ENCODE measurements around a stretch of chr12.

GRCh38 chr12:123107430-123107769, 43.5 kb downstream of the PITPNM2 start:
- PRO-cap = no peak
CAGE:
- cytosol, long polyA plus RNA = no peak
- long polyA plus RNA = no peak
- nucleus, long polyA plus RNA = no peak

GRCh38 chr12:123119874-123120406, 30.9 kb downstream of the PITPNM2 start:
- PRO-cap = no peak
CAGE:
- cytosol, long polyA plus RNA = no peak
- long polyA plus RNA = no peak
- nucleus, long polyA plus RNA = no peak

DNA sequence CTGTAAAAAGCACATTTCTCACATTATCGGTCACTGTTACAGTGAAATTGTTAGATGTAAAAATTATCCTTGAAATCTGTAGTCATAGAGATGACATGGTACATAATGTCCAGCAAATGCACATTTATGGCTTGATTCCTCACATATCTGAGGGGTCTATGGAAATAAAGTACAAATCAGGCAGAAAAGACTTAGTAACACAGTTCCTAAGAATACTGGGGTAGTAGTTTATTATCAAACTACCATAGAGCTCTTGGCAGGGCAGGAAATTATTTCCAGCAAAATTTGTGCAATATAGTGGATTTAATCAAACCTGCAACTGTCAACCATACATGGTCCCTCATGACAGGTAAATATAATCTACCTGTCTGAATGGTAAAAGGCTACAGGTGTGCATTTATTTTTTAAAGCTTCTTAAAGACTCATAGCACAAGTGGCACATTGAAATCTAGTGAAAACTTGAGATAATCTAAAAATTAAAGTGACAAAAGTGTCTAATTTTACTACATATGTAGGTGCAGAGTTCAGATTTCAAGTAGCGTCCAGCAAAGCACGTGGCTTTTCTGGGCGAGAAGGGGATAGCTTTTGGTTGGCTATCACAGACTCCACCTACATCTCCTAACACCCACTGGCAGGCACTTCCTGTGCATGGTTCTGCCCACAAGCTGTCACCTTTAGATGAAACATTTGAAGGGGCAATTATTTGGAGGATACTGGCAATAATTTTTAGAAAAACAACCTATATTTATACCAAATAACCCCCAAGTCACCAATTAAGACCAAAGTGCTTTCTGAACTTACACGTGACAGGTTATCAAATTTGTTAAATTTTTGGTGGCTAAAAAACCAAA, 1.8 kb upstream of the PITPNM2 start:
- PRO-cap = no peak
CAGE:
- cytosol, long polyA plus RNA = no peak
- long polyA plus RNA = no peak
- nucleus, long polyA plus RNA = no peak

GRCh38 chr12:123291896-123292517, 20.4 kb upstream of the CDK2AP1 start:
- PRO-cap = no peak
CAGE:
- cytosol, long polyA plus RNA = no peak
- long polyA plus RNA = no peak
- nucleus, long polyA plus RNA = no peak

DNA sequence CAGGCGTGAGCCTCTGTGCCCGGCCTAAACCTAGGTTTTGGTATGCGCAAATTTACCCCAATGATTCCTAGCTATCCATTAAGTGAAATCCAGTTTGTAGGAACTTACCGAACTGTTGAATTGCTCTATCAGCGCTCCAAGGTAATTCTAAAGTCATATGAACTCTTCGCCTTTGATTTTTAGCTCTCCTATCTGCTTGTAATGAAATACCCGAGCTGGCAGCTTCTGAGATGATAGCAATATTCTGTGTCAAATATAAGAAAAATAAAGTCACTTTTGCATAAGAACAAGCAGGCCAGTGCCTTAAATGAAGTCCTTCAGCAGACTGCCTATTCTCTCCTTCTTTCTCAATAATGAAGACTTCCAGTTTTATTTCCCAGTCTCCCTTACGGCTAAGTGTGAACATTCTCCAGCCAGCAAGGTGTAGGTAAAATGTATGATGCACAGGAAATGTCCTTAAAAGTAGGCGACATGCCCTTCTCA, 45.5 kb upstream of the CDK2AP1 start:
- PRO-cap = no peak
CAGE:
- cytosol, long polyA plus RNA = no peak
- long polyA plus RNA = no peak
- nucleus, long polyA plus RNA = no peak

DNA sequence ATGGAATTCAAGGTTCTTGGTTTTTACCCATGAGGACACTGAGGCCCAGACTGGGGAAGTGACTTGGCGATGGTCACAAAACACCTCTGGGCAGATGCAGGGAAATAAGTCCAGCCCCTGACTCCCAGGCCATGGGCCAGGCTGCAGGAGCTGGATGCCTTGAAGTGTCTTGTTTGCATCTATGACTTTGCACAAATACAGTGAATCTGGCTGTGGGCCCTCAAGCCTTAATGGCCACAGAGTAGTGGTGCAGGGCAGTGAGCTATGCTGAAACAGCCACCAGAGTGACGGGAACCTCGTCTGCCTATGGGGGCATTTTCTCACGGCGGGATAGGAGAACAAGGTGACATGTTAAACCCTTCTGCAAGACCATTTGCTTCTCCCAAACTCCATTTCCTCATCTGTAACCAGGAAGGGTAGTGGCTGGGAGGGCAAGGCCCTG, 3.9 kb downstream of the KMT5A start:
- PRO-cap = no peak
CAGE:
- cytosol, long polyA plus RNA = no peak
- long polyA plus RNA = no peak
- nucleus, long polyA plus RNA = no peak

GRCh38 chr12:123395948-123396669, 12.2 kb downstream of the KMT5A start:
- PRO-cap = no peak
CAGE:
- cytosol, long polyA plus RNA = no peak
- long polyA plus RNA = no peak
- nucleus, long polyA plus RNA = no peak

- PRO-cap = no peak
CAGE:
- cytosol, long polyA plus RNA = no peak
- long polyA plus RNA = no peak
- nucleus, long polyA plus RNA = no peak
Observed at GRCh38 chr12:123420612-123421152, 15.8 kb downstream of the RILPL2 start.

DNA sequence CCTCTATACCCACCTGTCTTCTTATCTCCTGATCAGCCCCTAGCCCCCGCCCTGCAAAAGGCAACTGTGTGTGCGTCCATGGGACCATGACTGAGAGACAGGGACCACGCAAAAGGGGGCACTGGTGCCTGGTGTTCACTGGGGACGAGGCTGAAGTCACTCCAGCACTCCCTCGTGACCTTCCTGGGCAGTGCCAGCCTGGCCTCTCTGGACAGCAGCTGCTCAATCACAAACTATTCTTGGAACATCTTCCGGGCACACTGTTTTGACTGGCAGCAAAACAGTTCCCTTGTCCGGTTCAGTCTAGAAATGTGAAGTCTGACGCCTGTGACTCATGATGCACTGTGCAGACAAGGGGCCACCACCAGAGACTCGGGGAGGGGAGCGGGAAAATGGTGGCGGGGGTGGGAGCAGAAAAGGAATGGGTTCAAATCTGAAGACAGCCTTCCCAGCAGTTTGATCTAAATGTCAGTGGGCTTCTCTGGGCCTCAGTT, 20.8 kb downstream of the SNRNP35 start:
- PRO-cap = no peak
CAGE:
- cytosol, long polyA plus RNA = no peak
- long polyA plus RNA = no peak
- nucleus, long polyA plus RNA = no peak

GRCh38 chr12:123498192-123498888, 35.2 kb downstream of the RILPL1 start:
- PRO-cap = no peak
CAGE:
- cytosol, long polyA plus RNA = no peak
- long polyA plus RNA = no peak
- nucleus, long polyA plus RNA = no peak

DNA sequence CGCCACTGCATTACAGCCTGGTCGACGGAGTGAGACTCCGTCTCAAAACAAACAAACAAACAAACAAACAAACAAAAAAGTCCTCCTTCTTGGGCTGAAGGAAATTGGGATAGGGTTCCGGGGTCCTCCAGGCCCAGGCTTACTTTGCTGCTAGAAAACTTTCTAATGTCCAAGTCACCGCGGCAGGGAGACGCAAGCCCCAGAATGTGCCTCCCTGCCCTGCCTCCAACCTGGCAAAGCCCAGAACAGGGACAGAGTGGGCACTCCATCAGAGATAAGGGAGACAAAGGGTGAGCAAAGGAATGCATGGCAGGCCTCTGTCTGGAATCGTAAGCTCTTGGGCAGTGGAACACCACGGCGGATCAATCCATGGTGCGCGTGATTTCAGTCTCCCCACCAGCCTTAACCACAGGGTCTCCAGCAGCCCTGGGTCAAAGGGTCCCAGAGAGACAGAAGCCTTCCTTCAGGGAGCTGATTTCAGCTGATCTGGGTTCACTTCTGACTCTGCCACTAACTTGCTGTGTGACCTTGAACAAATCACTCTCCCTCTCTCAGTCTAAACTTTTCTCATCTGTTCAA, 12.9 kb downstream of the RILPL1 start:
- PRO-cap = no peak
CAGE:
- cytosol, long polyA plus RNA = no peak
- long polyA plus RNA = no peak
- nucleus, long polyA plus RNA = no peak

DNA sequence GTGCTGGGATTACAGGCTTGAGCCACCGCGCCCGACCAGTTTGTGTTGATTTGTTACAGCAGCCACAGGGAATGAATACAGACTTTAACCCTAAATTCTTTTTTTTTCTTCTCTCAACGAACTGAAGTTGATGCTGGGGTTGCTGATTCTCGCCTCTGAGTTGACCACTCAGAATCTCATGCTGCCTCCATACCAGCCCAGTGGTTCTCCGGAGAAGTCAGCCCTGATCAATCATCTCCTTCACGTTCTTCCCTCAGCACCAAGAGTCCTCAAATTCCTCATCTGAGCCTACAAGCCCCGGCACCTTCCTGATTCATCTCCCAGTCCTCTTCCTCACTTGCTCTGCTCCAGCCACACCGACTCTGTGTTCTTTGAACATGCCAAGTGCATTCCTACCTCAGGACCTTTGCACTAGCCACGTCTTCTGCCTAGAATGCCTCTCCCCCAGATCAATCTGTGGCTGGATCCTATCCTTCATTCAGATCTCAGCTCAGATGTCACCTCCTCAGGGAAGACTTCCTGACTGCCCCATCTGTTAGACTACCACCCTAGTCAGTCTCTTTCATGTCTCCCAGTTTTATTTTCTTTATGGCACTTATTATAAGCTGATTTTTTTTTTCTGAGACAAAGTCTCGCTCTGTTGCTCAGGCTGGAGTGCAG, 4.7 kb downstream of the RILPL1 start:
- PRO-cap = no peak
CAGE:
- cytosol, long polyA plus RNA = no peak
- long polyA plus RNA = no peak
- nucleus, long polyA plus RNA = no peak

GRCh38 chr12:123764777-123765049, 2.6 kb downstream of the DNAH10 start:
- PRO-cap = no peak
CAGE:
- cytosol, long polyA plus RNA = no peak
- long polyA plus RNA = no peak
- nucleus, long polyA plus RNA = no peak

- PRO-cap = no peak
CAGE:
- cytosol, long polyA plus RNA = no peak
- long polyA plus RNA = no peak
- nucleus, long polyA plus RNA = no peak
Observed at GRCh38 chr12:123823251-123823578, 61.1 kb downstream of the DNAH10 start.

GRCh38 chr12:123937026-123938054, 35.3 kb downstream of the CCDC92 start:
- PRO-cap = no peak
CAGE:
- cytosol, long polyA plus RNA = no peak
- long polyA plus RNA = no peak
- nucleus, long polyA plus RNA = no peak

GRCh38 chr12:123958349-123958870, 14.2 kb downstream of the CCDC92 start:
- PRO-cap = no peak
CAGE:
- cytosol, long polyA plus RNA = no peak
- long polyA plus RNA = no peak
- nucleus, long polyA plus RNA = no peak

GRCh38 chr12:123972157-123972480, 512 bp downstream of the CCDC92 start:
- PRO-cap = no peak
CAGE:
- cytosol, long polyA plus RNA = no peak
- long polyA plus RNA = no peak
- nucleus, long polyA plus RNA = no peak

GRCh38 chr12:124003998-124004197, 30.9 kb downstream of the ZNF664 start:
- PRO-cap = no peak
CAGE:
- cytosol, long polyA plus RNA = no peak
- long polyA plus RNA = no peak
- nucleus, long polyA plus RNA = no peak

DNA sequence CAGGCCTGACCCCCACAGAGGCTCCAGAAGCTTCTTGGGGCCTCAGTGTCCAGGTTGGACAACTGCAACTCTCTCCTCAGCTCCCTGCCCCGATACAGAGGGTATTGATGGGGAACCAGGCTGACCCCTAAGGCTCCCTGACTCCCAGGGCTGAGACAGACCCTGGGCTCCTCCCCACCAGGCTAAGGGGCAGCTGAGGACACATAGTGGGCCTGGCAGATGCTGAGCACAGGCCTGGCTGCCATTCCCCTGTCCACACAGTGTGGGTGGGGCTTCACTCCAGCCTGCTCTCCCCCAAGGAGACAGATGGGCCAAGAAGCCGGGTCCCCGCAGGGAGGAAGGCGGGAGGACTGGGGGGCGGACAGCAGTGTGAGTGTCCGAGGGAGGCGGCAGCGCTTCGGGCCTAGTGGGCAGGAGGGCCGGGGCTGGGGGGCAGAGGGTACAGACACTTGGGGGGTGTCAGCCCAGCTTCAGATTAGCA, 31.9 kb downstream of the RFLNA start:
- PRO-cap = no peak
CAGE:
- cytosol, long polyA plus RNA = no peak
- long polyA plus RNA = no peak
- nucleus, long polyA plus RNA = no peak

DNA sequence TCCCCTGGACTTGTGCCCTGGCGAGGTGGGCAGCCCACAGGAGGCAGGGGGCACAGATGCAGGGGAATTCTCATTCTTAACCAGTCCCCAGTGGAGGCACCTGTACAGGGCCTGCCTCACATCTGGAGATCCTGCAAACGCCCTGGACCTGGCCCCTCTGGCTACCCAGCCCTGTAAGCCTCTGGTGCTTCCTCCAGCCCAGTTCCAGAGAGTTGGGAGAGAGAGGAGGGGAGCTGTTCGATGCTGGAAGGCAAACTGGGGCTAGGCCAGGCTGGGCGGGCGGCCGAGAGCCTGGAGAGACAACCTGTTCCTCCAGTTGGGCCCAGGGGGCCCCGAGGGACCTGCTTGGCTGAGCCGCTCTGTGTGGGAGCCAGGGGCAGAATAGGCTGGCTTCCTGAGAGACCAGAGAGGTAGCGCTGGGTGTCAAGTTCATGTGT, 64.6 kb downstream of the RFLNA start:
- PRO-cap = no peak
CAGE:
- cytosol, long polyA plus RNA = no peak
- long polyA plus RNA = no peak
- nucleus, long polyA plus RNA = no peak

Data from A549 (cell line).